REH cell (cell line): ENCODE data around the genes DCLRE1C and ARL5B.

- PRO-cap: bidirectional peak, plus-strand start at chr10:14954166, minus-strand start at chr10:14954030; bidirectional peak, plus-strand start at chr10:14954420, minus-strand start at chr10:14954389
These were observed at the start of gene DCLRE1C for GRCh38 chr10:14953971-14954715. TSS of gene DCLRE1C (minus strand) at chr10:14954096.

GRCh38 chr10:14995917-14996330, 36.7 kb downstream of the MEIG1 start:
- PRO-cap: no peak

DNA sequence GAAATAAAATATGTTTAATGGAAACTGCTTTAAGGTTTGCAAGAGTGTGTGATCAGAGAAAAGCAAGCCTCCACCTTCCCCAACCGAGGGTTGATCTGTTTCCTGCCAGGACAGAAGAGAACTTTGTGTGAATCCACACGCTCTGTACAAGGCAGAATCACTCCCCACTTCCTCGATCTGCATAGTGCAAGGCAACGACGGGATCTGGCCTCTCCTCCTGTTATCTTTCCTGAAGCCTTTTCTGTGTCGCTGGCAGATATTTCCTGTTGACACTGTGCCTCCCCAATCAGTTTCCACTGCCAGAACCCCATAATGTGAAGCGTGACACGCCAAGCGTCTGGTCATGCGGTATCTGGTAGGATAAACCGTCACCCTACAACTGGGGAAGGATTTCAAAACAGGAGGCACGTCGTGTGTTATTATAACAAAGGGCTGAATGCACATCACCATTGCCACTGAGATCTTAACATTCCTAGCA, 57.3 kb downstream of the FAM171A1 start:
- PRO-cap: no peak

- PRO-cap: no peak
These were observed 71.0 kb upstream of the FAM171A1 start for GRCh38 chr10:15442066-15442451.

- PRO-cap: no peak
These were observed 19.6 kb upstream of the ITGA8 start for GRCh38 chr10:15739330-15739741.

- PRO-cap: no peak
These were observed 3.6 kb downstream of the PTER start for GRCh38 chr10:16440296-16440967.

DNA sequence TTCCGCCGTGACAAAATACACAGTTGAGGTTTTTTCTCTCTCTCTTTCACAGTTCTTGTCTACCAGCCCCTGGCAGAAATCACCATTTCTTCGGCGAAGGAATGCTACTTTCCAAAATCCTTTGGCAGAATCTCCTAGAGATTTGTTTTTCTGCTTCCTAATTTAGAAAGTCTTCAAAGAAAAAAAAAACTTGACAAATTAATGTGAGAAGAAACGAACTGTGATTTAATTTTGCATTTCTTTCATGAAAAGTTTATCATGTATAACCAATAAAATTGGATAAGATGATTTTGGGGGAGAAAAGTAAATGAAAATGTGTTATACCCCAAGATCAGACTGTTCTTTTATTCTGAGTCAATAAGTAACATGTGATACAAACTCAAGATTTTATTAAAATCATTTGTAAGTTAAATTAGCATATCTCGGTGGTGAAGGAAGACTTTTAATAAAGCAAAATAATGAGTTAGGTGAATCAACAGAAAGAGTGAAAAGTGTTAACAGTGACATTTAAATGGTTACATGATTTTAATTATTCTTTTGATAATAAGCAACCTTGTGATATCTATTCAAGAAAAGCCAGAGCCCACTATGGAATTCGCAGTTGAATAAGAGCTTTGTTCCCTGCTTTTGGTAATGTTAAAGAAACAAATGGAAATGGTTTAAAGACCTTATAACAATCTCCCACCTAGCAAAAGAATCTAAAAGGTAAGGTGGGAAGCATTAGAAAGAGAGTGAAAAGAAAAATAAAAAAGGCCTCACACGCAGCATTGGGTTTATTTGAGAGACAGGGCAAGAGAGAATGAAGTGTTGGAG, 71.1 kb upstream of the C1QL3 start:
- PRO-cap: no peak

DNA sequence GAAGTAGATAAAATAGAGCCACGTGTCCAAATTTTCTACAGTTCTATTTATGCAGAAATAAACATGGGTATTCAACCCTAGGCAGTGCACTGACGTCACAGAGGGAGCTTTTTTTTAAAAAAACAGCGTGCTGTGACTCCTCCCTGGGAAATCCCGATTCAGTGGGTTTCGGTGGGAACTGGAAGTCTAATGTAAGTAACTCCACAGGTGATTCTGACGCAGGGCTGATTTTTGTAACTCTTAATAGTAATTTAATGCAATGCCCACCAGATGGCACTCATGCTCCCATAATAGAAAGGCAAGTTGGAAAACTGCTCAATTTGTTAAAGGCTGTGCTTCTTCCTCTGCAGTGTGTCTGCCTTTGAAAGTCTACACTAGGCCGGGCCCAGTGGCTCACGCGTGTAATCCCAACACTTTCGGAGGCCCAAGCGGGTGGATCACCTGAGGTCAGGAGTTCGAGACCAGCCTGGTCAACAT, 10.9 kb upstream of the RSU1 start:
- PRO-cap: no peak

GRCh38 chr10:17028721-17029197, 100.9 kb downstream of the CUBN start:
- PRO-cap: no peak

DNA sequence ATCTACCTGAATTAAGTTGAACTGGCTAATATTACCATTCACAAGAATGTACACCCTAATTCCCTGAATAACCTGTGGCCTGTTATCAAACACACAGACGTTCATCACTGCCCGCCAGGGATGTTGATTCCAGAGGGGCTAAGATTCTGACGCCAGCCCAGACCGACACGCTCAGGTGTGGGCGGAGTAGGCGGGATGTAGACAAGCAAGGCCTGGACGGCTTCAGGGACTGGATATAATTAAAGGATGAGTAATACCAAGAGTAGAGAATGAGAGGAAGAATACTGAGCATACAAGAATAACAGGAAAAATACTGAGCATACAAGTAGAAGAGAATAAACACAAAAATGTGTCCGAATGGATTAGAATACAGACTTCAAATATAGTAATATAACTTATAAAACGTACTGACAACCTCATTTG, 29.0 kb downstream of the CUBN start:
- PRO-cap: no peak

- PRO-cap: no peak
These were observed 22.1 kb upstream of the CUBN start for GRCh38 chr10:17151728-17152070.

DNA sequence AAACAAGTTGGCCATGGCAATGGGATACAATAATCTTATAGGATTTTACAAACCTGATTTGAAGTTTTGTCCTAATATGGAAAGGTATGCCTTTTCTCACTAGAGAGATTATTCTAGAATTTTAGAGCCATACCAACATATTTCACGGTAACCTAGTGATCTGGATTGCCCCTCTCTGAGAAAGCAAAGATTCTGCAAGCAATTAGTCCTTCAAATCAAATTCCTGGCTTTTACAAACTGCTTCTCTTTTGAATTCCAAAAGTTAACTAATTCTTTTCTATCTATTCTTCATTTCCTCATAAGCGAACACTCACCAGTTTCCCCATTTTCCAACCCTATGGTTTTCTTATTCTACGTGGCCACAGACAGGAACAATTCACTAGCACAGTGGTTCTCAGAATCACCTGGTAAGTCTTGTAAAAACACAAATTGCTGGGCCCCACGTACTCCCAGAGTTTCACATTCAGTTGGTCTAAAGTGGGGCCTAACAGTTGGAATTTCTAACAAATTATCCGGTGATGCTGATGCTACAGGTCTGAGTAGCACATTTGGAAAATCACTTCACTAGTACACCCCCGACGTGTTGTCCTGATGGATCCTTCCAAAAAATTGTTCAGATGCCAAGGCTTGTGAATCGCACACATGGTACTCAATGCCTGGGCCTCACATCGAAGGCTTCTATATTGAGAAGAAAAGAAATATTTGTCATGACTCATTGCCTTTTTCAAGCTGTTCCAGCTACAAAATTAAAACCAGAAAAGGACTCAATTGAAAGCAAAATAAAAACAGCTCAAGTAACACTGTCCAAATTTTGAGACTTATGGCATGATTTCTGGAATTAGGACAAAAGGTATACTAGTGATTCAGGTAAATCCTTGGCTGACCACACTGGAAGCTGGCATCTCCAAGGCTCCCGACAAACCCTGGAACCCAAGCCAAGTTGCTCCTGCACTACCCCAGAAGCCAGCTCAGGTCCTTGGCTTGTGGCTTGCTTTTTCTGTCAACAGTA, 13.1 kb upstream of the VIM start:
- PRO-cap: no peak

DNA sequence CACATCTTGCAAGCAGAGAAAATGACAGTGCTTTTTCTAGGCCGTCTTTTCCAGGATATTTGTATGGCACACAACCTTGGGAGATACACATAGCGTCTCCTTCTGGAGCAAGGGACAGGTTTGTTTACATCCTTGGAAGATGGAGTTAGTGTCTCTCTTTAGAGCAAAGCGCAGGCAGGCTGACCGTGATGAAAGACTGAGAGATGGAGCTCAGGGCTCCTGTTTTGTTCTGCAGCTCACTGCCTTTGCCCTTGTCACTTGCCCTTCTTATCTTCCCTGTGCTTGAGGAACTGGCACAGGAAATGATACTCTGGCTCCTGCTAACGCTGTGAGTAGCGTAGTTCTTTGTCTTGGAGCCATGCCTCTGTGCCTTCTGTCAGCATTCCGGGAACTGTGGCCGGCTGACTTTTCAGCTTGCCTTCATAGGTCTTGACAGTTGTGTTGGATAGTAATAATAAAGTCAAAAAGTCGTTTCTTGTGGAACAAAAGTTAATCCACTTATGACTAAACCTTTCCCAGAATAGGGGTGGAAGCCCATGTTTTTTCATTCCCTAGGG, 16.9 kb upstream of the TMEM236 start:
- PRO-cap: no peak

DNA sequence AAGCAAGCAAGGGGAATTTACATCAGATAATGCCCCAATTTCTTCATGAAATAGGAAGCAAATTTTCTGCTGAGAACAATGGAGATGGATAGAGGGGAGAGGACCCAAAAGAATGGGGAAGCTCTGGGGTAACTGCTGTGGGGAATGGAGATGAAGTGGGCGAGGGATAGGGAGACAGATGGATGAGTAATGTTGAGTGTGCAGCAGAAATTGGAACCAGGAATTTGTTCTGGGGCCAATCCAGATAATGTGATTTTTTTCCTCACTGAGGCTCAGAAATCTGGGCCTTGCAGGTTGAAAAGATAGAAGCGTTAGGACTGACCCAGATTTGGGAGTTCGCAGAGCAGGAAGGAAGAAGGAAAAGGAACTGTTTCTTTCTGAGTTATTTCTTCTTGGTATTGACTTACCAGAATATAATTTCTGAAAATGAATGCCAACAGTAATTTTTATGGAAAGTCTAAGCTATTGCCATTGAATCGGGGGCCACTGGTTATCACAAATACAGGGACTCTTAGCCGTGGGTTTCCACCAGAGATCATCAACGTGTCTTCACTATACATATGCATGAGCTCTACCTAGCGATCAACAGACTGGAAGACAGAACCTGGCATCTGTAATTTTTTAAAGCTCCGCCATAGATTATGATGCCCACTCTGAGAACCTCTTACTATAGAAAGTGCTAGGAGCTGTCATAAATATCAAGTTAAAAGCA, 24.3 kb upstream of the MRC1 start:
- PRO-cap: no peak

- PRO-cap: no peak
These were observed 54.3 kb downstream of the MRC1 start for GRCh38 chr10:17863513-17863712.

GRCh38 chr10:18199082-18199831, 59.0 kb downstream of the CACNB2 start:
- PRO-cap: no peak

DNA sequence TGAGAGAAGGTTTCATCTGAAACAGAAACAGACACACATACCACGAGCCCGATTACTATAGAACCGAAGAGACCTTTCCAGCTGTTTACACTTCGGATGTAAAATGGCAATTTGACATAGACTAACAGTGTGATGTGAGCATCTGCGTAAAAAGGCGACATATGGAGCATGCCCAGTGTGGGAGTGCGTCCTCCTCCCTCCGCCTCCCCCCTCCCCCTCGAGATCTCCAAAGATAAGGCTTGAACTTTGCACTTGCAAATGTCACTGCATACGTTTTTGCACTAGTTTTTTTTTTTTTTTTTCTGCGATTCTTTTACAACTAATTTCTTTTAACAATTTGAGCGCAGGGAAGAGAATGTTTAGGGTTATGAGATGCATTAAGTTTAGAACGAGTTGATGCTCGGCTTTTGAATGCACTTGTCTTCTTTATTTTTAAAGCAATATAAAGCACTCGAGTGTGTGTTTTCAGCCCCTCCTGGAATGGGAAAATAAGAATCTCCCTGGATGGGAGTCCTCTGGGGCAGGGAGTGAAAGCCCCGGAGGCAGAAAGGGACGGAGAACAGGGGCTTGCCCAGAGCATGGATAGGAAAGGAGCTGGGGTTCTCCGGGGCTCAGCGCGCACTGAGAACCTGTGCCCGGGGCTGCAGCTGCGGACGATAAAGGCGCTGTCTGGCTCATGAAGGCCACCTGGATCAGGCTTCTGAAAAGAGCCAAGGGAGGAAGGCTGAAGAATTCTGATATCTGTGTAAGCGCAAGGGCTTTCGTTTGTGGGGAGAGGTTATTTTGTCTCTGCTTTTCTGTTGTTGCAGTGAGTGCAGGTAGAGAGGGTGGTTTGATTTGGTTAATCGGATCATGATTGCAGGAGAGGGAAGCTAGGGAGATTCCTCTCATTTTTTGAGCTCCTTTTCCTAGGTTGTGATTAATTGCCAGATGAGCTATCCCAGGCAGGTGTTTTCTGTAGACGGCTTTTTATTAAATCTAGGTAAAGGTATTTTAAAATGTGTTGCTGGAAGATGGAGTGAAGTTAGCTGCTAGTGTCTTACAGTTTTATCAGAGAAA, 250.7 kb downstream of the NSUN6 start:
- PRO-cap: no peak

GRCh38 chr10:18519360-18520241, 131.8 kb downstream of the NSUN6 start:
- PRO-cap: no peak

DNA sequence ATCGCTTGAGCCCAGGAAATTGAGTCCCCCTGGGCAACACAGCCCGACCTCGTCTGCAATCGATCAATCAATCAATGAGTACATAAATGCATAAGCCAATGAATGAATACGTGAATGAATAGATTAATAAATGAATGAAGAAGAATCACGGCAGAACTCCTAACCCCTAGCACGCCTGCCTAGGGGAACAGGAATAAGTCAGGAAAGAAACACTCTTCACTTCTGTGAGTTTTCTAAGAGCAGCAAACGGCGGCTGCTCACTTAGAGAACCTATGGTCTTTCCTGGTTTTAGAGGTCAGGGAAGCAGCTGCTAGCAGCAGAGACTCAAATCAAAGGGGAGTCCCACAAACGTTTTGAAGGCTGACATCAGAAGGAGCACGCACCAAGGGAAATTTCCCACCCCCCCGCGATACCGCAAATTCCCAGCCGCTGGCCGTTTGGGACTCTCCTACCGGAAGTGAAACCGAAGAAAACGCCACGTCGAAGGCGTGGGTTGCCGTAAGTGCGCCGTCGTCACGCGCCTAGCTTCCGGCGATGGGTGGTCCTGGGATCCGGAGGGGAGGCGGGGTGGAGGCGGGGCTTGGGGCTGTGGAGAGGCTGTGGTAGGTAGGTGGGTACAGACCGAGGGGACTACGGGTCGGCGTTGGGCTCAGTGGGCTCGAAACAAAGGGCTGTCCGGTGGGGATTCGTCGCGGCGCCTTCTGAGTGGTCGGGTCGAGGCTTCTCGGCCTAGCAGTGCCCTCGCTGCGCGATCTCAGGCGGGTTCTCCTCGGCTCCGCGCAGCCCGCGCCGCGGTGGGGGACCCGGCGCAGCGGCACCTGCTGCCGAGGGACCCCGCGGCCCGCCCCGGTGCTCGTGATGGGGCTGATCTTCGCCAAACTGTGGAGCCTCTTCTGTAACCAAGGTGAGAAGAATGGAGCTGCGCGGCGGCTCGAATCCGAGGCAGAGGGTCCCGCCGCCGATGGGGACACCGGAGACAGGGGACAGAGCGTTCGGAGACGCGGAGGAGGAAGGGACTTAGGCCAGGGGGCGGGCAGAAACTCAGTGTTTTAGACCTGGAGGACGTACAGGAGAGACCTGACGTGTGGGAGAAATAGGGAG, at the start of gene ARL5B:
ARL5B (plus strand) TSS at position 652 of the 1,101 bp plus-strand sequence.
- PRO-cap: bidirectional peak, plus-strand start at position 685 of the sequence, minus-strand start at position 459 of the sequence; bidirectional peak, plus-strand start at position 986 of the sequence, minus-strand start at position 969 of the sequence

GRCh38 chr10:19638365-19639202, 177.6 kb upstream of the PLXDC2 start:
- PRO-cap: no peak